HT-29 (cell line): ENCODE data around the gene C2CD4B.

GRCh38 chr15:60673990-60674353, 195.0 kb upstream of the ICE2 start:
- RAMPAGE, long total RNA, result no peak

GRCh38 chr15:60695497-60696066, 216.6 kb upstream of the ICE2 start:
- RAMPAGE, long total RNA, result no peak

- RAMPAGE, long total RNA, result no peak
Observed at GRCh38 chr15:60696086-60696683, 217.2 kb upstream of the ICE2 start.

- RAMPAGE, long total RNA, result no peak
Observed at GRCh38 chr15:60763382-60763850, 284.5 kb upstream of the ICE2 start.

GRCh38 chr15:61020071-61020778, 208.9 kb downstream of the RORA start:
- RAMPAGE, long total RNA, result no peak

DNA sequence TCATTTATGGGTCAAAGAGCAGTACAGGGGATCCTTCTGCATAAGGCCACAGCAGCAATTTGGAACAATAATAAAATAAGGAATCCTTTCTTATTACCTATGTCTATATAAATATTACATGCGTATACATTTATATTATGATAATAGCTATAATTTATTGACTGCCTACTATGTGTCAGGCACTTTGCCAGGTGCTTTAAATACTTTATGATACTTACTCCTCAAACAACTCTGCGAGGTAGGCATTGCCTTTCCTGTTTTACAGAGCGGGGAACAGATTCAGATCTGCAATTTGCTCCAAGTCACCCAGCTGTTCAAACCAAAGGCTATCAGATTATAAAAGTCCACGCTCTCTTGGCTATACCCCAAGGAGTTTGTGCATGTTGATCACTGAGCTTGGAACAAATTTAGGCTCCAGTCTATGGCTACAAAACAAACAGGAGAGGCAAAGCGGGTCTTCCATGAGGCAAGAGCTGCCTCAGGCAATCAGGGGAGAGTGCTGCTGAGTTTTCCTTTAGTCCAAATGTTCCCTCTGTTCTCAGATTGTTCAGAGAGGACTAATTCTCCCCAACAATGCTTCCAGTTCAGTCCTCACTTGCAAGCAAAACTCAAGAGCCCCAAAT, 196.2 kb downstream of the RORA start:
- RAMPAGE, long total RNA, result no peak

GRCh38 chr15:61170191-61170961, 58.7 kb downstream of the RORA start:
- RAMPAGE, long total RNA, result no peak

GRCh38 chr15:61421668-61422434, 192.7 kb upstream of the RORA start:
- RAMPAGE, long total RNA, result no peak

GRCh38 chr15:62165131-62165885, at the start of gene C2CD4B:
C2CD4B (minus strand) TSS chr15:62165285.
- RAMPAGE, long total RNA, result no peak

DNA sequence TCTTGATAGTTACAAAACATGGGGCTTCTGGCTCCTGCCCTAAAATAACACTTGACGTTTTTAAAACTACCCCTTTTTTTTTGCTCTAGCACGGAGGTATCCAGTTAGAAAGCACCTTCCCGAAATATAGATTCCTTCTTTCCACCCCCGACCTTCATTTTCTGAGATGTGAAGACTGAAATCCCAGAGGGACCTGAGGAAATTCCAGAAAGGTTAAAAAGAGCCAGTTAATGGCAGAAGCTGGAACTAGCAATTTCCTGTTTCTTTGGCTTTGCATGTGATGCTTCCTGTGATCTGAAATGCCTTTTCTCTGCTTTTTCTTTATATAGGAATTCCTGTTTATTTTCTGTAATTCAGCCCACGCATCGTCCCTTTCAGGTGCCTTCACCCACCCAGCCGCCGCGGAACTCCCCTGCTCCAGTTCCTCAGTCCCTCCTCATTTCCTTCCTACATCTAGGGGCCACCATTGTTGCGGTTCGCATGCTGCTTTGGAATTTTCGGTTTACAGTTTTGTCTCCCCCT, 937 bp upstream of the C2CD4B start:
- RAMPAGE, long total RNA, result no peak

- RAMPAGE, long total RNA, result no peak
Observed at GRCh38 chr15:62390757-62391569, 613 bp downstream of the TLN2 start.

DNA sequence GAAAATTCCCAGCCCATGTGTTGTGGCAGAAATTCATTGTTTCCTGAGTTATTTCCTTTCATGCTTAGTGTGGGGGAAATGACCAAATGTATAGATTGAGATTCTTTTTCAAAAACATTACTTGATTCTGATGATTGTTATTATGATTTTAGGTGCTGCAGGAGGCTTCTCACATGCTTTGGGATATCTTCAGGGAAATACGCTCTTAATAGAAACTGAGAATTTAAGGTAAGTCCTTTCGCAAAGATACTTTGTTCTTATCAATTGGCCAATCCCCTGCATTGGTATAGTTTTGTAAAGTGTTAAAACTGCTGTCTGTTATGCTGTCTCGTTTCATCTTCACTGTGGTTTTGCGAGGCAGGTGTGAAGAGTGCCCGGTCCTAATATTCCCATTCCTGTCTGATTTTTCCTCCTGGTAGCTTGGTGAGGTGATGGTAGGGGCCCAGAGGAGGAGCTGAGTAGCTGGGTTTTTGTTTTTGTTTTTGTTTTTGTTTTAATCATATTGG, 199.2 kb downstream of the TLN2 start:
- RAMPAGE, long total RNA, result no peak

- RAMPAGE, long total RNA, result no peak
Observed at GRCh38 chr15:62653041-62653660, 262.8 kb downstream of the TLN2 start.

DNA sequence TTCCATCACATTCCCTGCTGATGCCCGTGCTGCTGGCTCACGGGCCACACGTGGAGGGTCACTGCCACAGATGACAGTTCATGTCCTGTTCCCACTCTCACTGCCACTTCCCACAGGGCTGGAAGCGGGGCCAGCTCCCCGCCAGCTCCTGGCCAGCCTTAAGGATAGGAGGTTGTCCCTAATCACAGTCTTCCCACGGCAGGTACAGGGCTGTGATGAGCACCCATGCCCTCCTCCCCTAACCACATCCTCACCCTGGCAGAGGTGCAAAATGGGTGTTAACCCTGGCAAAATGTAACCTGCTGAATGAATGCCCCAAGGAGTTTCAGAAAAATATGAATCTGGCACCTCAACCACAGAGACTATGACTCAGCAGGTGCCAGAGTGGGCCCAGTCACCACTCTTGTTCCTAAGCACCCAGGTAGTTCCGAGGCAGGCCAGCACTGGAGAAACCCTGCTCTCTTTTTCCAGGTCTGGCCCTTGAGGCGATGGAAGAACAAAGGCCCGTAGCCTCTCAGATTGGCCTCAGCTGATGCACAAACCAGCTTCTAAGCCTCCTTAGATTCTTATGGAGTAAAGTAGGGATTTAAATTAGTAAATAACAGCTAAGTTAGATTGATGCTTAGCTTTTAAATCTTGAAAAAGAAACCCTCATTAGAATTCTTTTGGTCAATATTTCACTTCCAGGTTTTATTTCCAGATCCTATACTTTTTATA, 185.0 kb upstream of the TPM1 start:
- RAMPAGE, long total RNA, result no peak

- RAMPAGE, long total RNA, result no peak
Observed at GRCh38 chr15:62938717-62939117, 103.8 kb upstream of the TPM1 start.

DNA sequence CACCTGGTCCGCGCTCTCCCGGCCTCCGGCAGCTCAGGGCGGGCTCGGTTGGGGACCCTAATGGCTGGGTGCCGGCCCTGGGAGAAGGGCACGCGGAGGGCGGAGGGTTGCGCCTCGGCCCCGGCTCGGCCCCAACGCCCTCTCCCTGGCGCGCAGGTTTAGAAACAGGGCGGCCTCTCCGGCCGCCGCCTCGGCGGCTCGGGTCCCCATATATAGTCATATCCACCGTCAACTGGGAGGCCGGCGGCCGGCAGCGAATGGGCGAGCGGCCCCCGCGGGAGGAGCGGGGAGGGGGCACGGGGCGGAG, 273 bp upstream of the TPM1 start:
- RAMPAGE, long total RNA, result no peak

GRCh38 chr15:63049669-63050505, 7.3 kb downstream of the TPM1 start:
- RAMPAGE, long total RNA, result no peak

- RAMPAGE, long total RNA, result no peak
Observed at GRCh38 chr15:63063952-63064545, 21.5 kb downstream of the TPM1 start.

GRCh38 chr15:63076319-63076994, 33.9 kb downstream of the TPM1 start:
- RAMPAGE, long total RNA, result no peak

GRCh38 chr15:63151396-63152079, 5.7 kb downstream of the RPS27L start:
- RAMPAGE, long total RNA, result no peak